Testis (tissue), 5 donors: Measurements from ENCODE around the genes PSG5, SRRM5, ZNF222 and ZNF225.

- PRO-cap, 3 experiments, result no peak in any of the 3 experiments
- RAMPAGE, long total RNA, 2 experiments, result no peak in any of the 2 experiments
- RRBS, result no CpG with 5 or more reads among the region's 1 CpG
Observed at GRCh38 chr19:42529247-42529607, 946 bp upstream of the CEACAM1 start.

GRCh38 chr19:43186411-43186740 lies at the start of gene PSG5:
Gene PSG5 (minus strand): TSS chr19:43186536.
- PRO-cap, 3 experiments, result no peak in any of the 3 experiments
- RAMPAGE, long total RNA, 2 experiments, result no peak in any of the 2 experiments
- RRBS, result no CpG with 5 or more reads among the region's 3 CpGs

- PRO-cap, 3 experiments, result no peak in any of the 3 experiments
- RAMPAGE, long total RNA, 2 experiments, result no peak in any of the 2 experiments
- RRBS, result no CpG with 5 or more reads among the region's 2 CpGs
Observed at GRCh38 chr19:43331322-43331793, 22.1 kb upstream of the CD177 start.

DNA sequence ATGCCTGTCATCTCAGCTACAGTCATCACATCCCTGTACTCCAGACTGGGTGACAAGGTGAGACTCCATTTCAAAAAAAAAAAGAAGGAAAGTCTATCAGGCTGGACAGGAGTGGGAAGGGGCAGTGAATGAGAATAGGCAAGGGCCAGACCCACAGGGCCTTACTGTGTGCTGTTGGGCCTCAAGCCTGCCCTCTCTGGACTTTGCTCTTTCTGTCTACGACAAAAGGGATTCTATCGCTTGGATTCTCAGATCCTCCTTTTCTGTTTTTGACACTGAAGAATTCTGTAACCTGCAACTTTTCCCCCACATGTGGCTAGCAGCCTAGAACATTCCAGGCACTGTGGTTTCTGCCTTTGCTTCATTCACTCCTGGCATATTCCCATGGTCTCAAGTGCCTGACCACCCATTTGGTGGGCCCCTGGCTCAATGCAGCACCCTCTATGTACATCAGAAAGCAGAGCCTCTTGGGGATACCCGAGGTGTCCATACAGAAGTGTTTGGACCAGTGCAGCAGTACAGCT lies 5.7 kb downstream of the IRGQ start:
- PRO-cap, 3 experiments, result no peak in any of the 3 experiments
- RAMPAGE, long total RNA, 2 experiments, result no peak in any of the 2 experiments
- RRBS, result no CpG with 5 or more reads among the region's 3 CpGs

GRCh38 chr19:43611913-43612305 lies at the start of gene SRRM5:
Gene SRRM5 (plus strand): TSS chr19:43612088.
- PRO-cap, 3 experiments, result no peak in any of the 3 experiments
- RAMPAGE, long total RNA, 2 experiments, result start-site peak on the plus strand in 2 of 2 experiments, at chr19:43612095-43612119 at its widest, 15 to 85 reads per replicate
- RRBS, result no CpG with 5 or more reads among the region's 6 CpGs

DNA sequence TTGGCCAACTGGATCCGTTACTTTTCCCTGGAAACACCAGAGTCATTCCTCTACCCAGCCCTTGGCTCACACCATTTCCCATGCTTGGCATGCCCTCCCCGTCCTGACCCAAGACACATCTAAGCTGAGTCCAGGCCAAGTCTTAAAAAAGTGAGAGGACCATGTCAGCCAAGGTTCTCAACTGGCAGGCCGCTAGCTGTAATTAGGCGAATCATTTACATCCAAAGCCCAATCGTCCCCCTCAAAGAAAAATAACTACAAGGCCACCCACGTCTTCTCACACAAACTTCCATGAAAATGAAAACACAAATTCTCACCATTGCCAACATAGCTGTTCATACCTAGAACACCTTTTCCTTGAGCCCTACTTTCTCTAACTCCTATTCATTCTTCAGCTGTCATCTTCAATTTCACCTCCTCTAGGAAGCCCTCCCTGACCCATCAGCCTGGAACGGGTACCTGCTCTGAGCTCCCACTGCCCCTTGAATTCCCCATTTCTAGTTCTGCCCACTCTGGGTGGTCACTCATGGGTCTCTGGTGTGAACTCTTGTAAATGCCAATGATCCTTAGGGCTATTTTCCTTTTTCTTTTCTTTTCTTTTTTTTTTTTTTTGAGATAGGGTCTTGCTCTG lies 11.3 kb downstream of the PLAUR start:
- PRO-cap, 3 experiments, result no peak in any of the 3 experiments
- RAMPAGE, long total RNA, 2 experiments, result no peak in any of the 2 experiments
- RRBS, result no CpG with 5 or more reads among the region's 7 CpGs

GRCh38 chr19:43812502-43813082 lies 10.3 kb upstream of the LYPD5 start:
- PRO-cap, 3 experiments, result no peak in any of the 3 experiments
- RAMPAGE, long total RNA, 2 experiments, result no peak in any of the 2 experiments
- RRBS, result no CpG with 5 or more reads among the region's 7 CpGs

DNA sequence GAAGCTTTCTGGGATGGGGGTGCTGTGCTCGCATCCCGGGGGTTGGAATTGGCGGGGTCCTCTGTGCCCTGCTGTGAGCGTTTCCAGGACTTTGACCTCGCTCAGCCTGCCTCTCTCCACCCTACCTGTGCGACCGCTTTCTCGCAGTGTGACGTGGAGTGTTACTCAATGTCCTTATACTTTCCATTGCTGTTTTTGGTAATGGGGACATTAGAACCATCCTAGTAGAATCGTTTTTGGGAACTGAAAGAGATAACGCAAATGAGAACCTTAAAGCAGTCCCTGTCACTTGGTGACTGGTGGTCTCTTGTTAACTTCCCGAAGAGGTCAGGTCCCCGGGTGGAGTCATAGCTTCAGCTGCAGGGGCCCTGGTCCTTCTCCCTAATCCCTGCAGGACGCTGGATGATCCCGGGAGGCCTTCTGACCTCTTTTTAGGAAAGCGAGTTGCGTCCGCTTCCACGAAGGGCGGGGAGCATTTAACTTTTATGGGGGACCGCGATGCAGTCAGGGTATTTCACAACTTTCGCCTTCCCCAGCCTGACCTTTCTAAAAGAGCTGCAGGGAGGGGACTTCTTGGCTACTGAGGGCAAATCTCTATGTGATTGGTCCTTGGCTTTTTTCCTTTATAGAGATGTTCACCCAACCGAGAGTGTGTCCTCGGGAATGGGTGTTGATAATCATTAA lies 534 bp downstream of the ZNF230 start:
- PRO-cap, 3 experiments, result no peak in any of the 3 experiments
- RAMPAGE, long total RNA, 2 experiments, result no peak in any of the 2 experiments
- RRBS, result no CpG with 5 or more reads among the region's 25 CpGs

- PRO-cap, 3 experiments, result no peak in any of the 3 experiments
- RAMPAGE, long total RNA, 2 experiments, result no peak in any of the 2 experiments
- RRBS, result no CpG with 5 or more reads among the region's 10 CpGs
Observed at GRCh38 chr19:44010254-44011218, 7.8 kb downstream of the ZNF230 start.

GRCh38 chr19:44024894-44026251 lies at the start of gene ZNF222:
Gene ZNF222 (plus strand): TSS chr19:44025379.
- PRO-cap, 3 experiments, result peak in 3 of 3 experiments; most common plus-strand start chr19:44025383 (in 3); most common minus-strand start chr19:44025272 (in 1)
- RAMPAGE, long total RNA, 2 experiments, result start-site peak on the plus strand in 2 of 2 experiments, at chr19:44025372-44025449 at its widest, 39 to 94 reads per replicate; start-site peak on the minus strand in 1 of 2 experiments, at chr19:44025258-44025285 at its widest, 16 reads per replicate
- RRBS, result no CpG with 5 or more reads among the region's 48 CpGs

- PRO-cap, 3 experiments, result no peak in any of the 3 experiments
- RAMPAGE, long total RNA, 2 experiments, result no peak in any of the 2 experiments
- RRBS, result no CpG with 5 or more reads among the region's 16 CpGs
Observed at GRCh38 chr19:44107107-44108236, 5.7 kb upstream of the ZNF225 start.

DNA sequence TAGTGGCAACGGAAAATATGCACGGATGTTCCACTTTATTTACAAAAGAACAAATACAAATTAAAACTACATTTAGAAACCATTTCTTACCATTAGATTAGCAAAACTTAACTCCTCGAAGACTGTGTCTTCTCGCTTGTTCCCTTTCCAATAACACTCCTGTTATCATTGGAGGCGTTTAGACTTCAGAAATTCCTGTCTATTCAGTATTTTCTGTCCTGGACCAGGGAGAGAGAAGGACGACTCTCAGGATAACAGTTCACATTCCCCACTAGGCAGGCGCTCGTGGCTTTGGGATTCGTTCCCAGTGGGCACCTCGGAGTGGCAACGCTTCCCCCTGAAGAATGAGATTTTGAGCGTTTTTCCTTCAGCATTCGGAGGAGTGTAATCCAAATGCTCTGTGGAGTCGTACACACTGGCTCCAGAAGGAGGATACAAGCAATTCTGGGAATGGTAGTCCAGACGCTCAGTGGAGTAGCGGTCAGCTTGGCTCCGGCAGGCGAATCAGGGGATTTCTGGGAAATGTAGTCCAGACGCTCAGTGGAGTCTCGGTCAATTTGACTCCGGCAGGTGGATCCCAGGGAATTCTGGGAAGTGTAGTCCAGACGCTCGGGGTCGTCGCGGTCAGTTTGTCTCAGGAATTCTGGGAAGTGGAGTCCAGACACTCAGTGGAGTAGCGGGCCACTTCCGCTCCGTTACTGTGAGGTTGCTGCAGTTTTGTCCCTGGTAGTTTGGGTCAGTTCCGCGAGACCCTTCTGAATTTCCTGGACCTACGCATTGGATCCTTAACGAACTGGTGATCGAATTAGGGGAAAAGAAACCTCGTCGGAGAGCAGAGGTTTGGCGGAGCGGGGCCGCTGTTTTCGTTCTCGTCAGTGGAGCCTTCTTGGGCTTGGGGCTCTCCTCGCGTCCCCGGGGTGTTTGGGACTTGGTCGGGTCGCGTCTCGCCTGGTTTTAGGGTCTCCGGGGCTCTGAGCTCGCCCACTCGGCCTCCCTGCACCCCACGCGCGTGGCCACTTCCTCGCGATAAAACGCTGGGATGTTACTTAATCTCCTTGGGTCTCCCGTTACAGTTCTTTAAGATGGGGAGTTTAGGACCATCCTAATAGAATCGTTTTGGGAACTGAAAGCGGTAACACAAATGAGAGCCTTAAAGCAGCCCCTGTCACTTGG lies at the start of gene ZNF225:
Gene ZNF225 (plus strand): TSS at position 668 of the 1,173 bp plus-strand sequence.
- PRO-cap, 3 experiments, result peak in 3 of 3 experiments; most common plus-strand start position 660 of the sequence (in 3); most common minus-strand start position 506 of the sequence (in 3)
- RAMPAGE, long total RNA, 2 experiments, result start-site peak on the plus strand in 2 of 2 experiments, centred at positions 672 to 694 of the sequence, 20 to 25 reads per replicate
- RRBS, result 1% methylated on average over 8 of the region's 60 CpGs

DNA sequence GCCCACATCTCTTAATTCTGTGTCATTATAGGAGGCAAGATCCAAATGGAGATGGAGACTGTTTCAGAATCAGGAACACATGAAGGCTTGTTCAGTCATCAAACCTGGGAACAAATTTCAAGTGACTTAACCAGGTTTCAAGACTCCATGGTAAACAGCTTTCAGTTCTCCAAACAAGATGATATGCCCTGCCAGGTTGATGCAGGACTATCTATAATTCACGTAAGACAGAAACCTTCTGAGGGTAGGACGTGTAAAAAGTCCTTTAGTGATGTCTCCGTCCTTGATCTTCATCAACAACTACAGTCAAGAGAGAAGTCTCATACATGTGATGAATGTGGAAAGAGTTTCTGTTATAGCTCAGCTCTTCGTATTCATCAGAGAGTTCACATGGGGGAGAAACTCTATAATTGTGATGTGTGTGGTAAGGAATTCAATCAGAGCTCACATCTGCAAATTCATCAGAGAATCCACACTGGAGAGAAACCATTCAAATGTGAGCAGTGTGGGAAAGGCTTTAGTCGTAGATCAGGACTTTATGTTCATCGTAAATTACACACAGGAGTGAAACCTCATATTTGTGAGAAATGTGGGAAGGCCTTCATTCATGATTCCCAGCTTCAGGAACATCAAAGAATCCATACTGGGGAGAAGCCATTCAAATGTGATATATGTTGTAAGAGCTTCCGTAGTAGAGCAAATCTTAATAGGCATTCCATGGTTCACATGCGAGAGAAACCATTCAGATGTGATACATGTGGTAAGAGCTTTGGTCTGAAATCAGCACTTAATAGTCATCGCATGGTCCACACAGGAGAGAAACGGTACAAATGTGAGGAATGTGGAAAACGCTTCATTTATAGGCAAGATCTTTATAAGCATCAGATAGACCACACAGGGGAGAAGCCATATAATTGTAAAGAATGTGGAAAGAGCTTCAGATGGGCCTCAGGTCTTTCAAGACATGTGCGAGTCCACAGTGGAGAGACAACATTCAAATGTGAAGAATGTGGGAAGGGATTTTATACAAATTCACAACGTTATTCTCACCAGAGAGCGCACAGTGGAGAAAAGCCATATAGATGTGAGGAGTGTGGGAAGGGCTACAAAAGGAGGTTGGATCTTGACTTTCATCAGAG lies 10.2 kb upstream of the ZNF234 start:
- PRO-cap, 3 experiments, result no peak in any of the 3 experiments
- RAMPAGE, long total RNA, 2 experiments, result no peak in any of the 2 experiments
- RRBS, result no CpG with 5 or more reads among the region's 14 CpGs

DNA sequence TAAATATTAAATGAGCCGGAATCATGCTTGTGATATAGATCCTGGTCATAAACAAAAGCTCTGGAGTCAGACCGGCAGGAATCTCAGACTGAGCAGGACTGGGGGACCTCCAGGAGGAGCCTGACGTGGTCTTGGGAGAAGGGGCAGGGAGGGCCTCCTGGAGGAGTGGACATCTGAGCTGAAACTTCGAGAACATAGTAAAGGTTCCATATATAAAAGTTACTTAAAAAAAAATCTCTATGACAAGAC lies 353 bp upstream of the CEACAM20 start:
- PRO-cap, 3 experiments, result no peak in any of the 3 experiments
- RAMPAGE, long total RNA, 2 experiments, result no peak in any of the 2 experiments
- RRBS, result 79% methylated on average over 1 of the region's 4 CpGs

GRCh38 chr19:44587626-44588329 lies 25.6 kb upstream of the IGSF23 start:
- PRO-cap, 3 experiments, result no peak in any of the 3 experiments
- RAMPAGE, long total RNA, 2 experiments, result no peak in any of the 2 experiments
- RRBS, result no CpG with 5 or more reads among the region's 2 CpGs

- PRO-cap, 3 experiments, result no peak in any of the 3 experiments
- RAMPAGE, long total RNA, 2 experiments, result no peak in any of the 2 experiments
- RRBS, result no CpG with 5 or more reads among the region's 6 CpGs
Observed at GRCh38 chr19:44619038-44619525, 5.7 kb downstream of the IGSF23 start.

GRCh38 chr19:44653899-44654526 lies 10.3 kb downstream of the PVR start:
- PRO-cap, 3 experiments, result no peak in any of the 3 experiments
- RAMPAGE, long total RNA, 2 experiments, result no peak in any of the 2 experiments
- RRBS, result no CpG with 5 or more reads among the region's 9 CpGs

GRCh38 chr19:44658017-44658260 lies 13.3 kb upstream of the CEACAM19 start:
- PRO-cap, 3 experiments, result no peak in any of the 3 experiments
- RAMPAGE, long total RNA, 2 experiments, result no peak in any of the 2 experiments
- RRBS, result no CpG with 5 or more reads among the region's 1 CpG

GRCh38 chr19:44723666-44723876 lies 24.6 kb downstream of the CEACAM16 start:
- PRO-cap, 3 experiments, result no peak in any of the 3 experiments
- RAMPAGE, long total RNA, 2 experiments, result no peak in any of the 2 experiments
- RRBS, result no CpG with 5 or more reads among the region's 2 CpGs

DNA sequence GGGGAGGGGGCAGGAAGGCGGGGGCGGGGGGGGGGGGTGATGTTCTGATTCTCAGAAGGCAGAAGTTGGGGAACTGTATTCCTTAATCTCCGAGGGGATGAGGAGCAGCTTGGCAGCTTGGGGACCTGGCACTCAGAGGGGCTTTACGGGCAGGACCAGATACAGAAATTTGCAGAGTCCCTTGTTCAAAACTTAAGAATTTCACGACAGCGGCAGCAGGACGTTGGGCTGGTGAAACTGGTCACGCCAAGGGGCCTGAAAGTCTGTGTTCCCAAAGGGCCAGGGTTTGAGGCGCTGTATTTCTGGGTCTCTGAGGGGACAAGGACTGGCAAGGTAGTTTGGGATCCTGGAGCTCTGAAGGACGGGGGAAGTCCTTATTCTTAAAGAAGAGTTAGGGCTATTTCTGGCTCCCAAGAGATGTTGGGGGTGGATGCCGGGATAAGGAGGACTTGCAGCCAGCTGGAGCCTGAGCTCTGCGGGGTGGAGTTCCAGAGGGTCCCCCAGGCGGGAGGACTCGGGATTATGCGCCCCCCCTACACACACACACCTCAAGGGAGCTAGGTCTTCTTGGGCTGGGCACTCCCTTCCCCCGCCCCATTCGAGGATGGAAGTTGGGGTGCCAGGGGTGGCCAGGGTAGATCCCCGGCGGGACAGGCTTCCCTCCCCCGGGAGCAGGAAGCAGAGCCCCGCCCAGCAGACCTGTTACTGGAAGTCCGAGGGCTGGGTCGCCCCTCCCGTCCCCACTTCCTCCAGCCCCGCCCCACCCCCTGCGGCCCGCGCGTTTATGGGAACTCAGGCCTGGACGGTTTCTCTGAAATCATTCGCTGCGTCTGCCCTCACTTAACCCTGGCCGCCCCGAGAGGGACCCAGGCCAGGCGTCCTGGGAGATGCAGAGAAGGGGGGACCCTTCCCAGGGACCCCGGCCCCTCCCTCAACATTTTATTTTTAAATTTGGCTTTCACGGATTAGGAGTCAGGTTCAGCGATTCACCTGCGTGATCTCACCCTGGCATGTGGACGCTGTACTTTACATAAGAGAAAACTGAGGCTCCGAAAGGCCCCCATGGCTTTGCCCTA lies 5.6 kb downstream of the BCL3 start:
- PRO-cap, 3 experiments, result peak in 3 of 3 experiments; most common plus-strand start position 814 of the sequence (in 3); most common minus-strand start position 356 of the sequence (in 3)
- RAMPAGE, long total RNA, 2 experiments, result no peak in any of the 2 experiments
- RRBS, result no CpG with 5 or more reads among the region's 41 CpGs